GM12892 (cell line): ENCODE measurements around the gene TMEM119.

- RRBS: no CpG with 5 or more reads among the region's 3 CpGs
Observed at GRCh38 chr12:107710153-107710762, 24.7 kb downstream of the PWP1 start.

DNA sequence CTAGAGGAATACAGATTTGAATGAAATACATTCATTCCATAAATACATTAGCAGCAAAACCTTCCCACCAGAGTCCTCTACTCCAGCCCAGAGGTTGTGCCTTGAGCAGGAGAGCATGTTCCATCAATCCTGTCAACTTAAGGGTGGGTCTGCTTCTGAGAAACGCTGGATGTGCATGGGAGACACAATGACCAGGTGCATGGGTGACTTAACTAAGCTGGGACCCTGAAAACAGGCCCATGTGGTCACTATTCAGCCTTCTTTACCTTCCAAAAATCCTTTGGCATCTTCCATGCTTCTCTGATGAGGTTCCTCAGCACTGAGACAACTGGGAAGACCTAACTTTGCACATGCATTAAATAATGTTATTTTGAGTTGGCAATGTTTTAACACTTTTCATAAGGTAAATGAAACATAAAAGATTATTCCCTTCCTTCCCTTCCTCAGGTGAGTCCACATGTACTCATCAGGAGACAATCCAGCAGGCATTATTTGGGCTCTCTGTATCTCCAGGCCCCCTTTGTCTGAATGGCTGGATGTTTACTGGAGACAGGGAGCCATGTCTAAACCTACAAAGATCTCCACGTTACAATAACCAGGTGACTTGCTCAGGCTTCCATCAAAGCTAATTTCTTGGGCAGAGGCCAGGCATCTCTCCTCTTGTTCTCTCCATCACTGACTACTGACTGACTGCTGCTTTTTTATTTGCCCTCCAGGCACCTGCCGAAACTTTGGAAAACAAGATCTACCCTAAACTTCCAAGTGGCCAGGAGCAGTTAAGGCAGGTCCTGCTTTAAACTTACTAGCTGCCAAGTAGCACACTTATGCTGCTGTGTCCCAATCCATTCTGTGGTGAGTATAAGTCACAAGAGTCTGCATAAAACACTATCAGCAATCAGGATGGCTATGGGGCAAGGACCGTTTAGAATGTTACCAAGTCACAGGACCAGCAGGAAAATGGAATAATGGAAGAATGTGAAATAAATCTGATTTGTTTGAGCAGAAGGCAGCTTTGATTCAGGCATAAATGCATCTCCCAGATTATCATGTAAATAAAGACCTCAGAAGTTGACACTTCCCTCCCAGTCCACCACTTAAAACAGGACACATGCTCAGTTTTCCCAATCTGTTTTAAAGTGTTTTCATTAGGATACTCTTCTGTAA is 27.7 kb downstream of the PRDM4 start:
- RRBS: no CpG with 5 or more reads among the region's 4 CpGs

DNA sequence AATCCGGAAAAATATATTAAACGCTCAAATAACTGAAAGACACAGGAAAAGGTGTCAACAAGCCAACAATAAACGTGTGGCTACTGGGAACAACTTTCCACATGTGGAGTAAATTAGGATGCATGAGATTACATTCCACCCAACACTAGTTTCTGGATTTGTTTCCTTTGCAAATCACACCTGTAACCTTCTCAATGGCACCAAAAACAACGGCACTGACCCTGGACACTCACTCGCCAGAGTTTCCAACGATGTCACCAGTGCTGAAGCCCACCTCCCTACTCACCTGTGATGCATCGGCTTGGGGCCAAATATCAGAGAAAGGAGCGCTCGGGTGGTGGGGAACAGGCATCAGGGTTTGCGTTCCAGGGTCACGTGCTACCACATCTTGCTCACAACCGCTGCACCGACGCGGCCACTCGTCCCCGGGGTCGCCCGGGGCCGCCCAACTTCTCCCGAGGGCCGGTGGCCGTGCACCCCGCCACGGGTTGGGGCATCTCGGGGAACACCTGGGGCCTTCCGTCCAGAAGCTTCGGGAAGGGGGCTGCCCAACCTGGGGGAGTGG is 636 bp downstream of the PRDM4 start:
- RRBS: no CpG with 5 or more reads among the region's 28 CpGs

GRCh38 chr12:107843655-107844897 is 69.6 kb downstream of the ASCL4 start:
- RRBS: 17% methylated on average over 6 of the region's 96 CpGs

DNA sequence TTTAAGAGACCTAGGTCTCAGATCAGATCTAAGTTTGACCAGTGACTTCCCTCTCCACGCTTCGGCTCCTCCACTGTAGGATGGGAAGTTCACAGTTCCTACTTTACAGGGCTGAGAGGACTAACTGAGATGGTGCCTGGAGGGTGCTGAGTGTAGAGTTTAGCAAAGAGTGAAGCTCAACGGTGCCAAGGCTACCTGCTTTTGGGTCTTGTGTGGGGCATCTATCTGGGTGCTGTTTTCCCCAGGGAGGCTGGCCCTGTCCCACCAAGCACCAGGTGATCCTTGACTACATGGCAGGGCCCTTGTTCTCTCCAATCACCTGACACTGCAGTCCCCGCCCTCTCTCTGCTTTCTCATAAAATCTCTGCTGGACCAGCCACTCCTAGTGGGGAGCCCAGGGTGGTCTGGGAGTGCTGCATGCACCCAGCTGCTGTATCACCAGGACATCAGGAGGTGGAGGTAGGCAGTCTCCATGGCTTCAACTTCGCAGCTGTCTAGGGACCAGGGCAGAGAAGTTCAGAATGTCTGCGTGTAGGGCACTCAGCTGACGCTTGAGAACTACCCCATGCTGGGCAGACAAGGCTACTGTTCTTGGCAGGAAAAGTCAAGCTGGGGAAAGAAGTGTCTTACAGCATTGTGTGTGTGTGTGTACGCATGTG is 2.4 kb downstream of the WSCD2 start:
- RRBS: no CpG with 5 or more reads among the region's 8 CpGs

- RRBS: 88% methylated on average over 1 of the region's 11 CpGs
Observed at GRCh38 chr12:108304258-108304984, 34.7 kb downstream of the CMKLR1 start.

GRCh38 chr12:108561360-108561709 is 362 bp upstream of the SART3 start:
- RRBS: no CpG with 5 or more reads among the region's 15 CpGs

DNA sequence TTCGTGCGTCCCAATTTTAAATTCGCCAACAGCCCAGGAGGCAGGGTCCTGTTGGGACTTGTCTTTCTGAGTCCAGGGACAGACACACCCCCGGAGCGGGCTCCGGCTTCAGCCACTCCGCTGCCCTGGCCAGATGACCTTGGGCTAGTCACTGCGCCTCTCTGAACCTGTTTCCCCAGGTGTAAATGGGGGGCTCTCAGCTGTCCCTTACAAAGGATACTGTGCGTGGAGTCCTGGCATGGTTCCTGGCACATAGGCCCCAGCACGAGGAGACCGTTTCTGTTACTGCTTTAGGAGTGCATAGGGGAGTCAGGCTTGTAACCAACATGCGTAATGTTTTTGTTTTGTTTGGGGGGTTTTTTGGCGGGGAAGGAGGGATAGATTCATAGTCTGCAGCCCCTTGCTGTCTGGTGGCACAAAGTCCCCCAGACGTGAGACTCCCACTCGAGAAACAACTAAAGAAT is 595 bp downstream of the ISCU start:
- RRBS: no CpG with 5 or more reads among the region's 15 CpGs

- RRBS: 46% methylated on average over 5 of the region's 19 CpGs
Observed at GRCh38 chr12:108597877-108598449, at the start of gene TMEM119. Gene TMEM119 (minus strand): TSS chr12:108598084.

- RRBS: no CpG with 5 or more reads among the region's 13 CpGs
Observed at GRCh38 chr12:108639041-108640053, 5.7 kb upstream of the SELPLG start.

- RRBS: no CpG with 5 or more reads among the region's 8 CpGs
Observed at GRCh38 chr12:108641938-108642523, 8.3 kb upstream of the SELPLG start.

DNA sequence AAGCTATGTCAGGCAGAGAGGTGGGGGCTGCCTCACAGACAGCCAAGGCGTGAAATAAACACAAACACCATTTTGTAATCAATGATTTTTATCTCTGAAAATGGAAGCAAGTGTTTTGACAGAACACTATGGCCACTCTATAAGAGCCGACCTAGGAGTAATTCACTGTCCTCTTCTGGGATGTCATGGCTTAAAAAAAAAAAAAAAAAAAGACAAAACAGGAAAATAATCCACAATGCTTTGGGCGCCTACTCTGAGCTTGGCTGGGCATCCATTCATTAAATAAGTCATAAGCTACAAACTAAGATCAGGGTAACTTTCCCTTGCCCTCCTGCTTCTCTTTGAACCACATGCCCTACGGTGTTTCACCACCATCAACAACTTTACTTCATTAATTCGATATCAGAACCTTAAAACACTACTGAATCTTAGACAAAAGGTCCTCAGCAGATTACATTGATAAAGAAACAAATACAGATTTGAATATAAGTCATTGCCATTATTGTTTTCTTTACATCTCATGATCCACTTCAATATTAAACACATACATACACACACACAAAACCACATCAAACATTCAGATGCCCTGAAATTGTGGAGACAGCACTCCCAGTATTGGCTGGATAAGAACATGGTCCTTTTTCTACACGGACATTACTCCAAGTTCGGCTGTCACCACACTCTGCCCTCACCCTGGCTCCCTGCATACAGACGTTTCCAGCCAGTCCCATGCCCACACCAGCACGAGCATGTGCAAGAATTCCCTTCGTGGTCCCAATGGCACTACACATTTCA is 11.5 kb upstream of the SELPLG start:
- RRBS: no CpG with 5 or more reads among the region's 10 CpGs

GRCh38 chr12:108666277-108667165 is 32.8 kb upstream of the SELPLG start:
- RRBS: no CpG with 5 or more reads among the region's 8 CpGs

GRCh38 chr12:108690697-108691328 is 40.5 kb downstream of the CORO1C start:
- RRBS: no CpG with 5 or more reads among the region's 4 CpGs

DNA sequence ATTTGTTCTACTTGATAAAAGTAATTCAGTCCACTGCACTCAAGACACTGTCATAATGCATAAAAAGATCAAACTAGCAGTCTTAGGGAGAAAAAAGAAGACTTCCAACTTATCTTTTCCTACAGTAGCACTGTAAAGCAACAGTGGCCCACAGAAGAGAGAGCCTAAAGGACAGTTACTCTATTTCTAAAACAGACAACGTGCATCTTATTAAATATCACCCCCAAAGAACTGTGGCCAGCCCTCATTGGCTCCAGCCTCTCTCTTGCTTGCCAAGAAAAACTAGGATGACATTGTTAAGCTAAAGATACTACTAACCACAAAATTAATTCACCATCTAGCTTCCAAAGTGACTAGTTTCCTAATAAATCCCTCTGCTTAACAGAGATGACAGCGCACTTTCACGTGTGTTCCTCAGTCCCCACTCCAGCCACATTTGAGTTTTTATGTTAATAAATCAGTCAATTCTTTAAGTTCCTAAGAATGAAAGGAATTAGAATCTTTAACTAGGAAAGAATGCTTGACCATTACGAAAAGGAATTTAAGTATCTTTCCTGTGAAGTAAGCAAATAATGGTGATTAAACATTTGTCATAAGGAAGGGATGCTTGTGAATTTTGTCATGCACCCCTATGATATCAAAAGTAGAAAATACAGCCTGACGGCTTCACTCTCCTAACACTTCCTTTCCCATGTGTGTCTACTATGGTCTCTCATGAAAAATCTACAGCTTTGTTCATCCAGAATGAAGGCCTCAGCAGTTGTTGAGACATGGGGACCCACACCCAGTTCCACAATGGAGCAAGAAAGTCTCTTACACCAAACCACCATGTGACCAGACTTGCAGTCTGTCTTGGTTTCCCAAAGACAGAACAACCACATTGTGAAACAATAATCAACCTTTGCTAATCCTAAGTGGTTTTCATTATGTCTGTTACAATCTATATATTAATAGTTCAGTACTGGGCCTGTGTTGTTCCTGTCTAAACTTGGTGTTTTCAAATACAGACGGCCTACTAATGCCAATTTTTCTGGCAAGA is 8.2 kb downstream of the CORO1C start:
- RRBS: no CpG with 5 or more reads among the region's 6 CpGs

DNA sequence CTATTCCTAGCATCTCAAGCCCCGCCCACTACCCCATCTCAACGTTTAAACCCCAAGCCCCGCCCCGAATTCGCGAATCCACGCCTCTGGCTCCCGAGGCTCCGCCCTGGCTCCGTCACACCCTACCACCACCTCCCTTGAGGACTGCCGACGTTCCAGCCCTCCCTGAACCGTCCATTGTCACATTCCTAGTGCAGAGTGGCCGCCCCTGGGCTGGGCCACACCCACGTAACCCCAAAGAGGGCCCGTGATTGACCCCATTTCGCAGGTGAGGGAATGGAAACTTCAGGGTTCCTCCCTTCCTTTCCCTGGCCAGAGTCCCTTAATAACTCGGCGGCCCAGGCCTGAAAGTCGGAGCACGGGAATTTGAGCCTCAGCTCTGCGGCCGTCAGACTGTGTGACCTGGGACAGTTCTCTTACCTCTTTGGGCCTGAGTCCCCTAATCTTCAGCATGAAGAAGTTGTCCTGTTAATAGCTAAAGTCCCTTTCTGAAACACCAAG is 806 bp upstream of the CORO1C start:
- RRBS: no CpG with 5 or more reads among the region's 23 CpGs

- RRBS: no CpG with 5 or more reads among the region's 7 CpGs
Observed at GRCh38 chr12:108838837-108839643, 18.3 kb downstream of the SSH1 start.

- RRBS: 45% methylated on average over 4 of the region's 33 CpGs
Observed at GRCh38 chr12:108856206-108857207, 876 bp downstream of the SSH1 start.

DNA sequence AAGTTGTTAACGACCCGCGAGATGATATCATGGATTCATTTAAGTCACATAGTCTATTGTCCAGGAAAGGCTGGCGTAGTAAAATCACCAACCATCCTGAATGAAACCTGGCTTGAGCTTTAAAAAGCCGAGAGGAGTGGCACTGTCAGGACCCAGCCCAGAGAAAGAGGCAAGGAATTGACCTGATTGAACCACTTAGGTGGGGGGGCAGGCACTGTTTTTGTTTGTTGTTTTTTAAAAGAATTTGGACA is 1.4 kb downstream of the UNG start:
- RRBS: no CpG with 5 or more reads among the region's 5 CpGs

GRCh38 chr12:109139201-109140321 is 23.2 kb downstream of the ACACB start:
- RRBS: no CpG with 5 or more reads among the region's 19 CpGs